ENCODE measurements around a stretch of chr4.

GRCh38 chr4:125365813-125366071 lies 51.0 kb downstream of the FAT4 start:
- PRO-cap, result no peak

DNA sequence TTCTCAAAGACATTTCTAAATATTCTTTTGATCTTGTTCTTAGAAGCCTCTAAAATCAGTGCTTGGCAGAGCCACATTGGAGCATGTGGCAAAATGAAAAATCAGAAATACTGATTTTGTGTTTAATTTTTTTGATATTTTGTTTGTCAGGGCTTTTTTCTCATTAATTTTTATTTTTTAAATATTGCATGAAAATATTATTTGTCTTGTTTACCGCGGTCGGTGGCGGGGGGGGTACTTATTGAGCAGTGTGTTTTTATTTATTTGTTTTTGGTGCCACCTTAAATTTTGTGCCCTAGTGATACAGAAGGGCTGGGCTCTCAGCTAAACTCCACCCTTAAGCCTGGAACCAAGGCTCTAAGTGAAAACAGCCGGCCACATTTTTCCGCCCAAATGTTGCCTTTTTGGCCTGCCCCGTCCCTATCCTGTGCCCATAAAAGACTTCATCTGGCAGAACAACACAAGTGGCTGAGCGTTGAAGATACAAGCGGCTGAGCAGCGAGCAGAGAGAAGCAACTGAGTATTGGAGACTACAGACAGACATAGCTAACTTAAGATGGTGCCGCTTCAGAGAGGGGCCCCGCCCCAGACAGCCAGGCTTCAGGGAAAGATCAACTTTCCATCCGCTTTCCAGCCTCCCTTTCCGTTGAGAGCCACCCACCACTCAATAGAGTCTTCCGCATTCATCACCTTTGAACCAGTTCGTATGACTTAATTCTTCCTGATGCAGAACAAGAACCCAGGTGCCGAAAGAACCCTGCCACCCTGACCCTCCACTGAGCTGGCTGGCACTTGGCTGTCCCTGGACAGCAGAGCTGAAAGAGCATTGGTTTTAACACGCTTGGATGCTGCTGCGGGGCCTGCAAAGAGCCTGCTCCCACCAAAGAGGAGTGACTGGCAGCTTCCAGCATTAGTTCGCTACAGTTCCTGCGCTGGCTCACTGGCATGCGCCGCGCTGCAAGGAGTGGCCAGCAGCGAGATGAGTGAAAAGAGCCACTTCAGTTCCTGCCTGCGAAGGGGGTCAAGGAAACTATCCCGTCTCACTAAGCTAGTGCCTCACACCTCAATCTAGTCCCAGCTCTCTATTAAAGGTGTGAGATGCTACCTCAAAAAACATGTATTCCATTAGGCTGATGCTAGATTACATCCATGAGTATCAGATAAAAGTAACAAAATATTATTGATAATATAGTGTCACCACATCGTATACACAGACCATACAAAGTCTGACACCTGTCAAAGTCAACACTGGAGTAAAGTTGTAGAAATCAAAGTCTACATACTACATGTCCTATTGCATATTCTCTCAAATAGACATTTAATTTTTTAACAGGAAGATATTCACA lies 853.1 kb upstream of the INTU start:
- PRO-cap, result no peak

- PRO-cap, result no peak
These were observed 23.2 kb downstream of the INTU start for GRCh38 chr4:127656017-127656378.

GRCh38 chr4:127708813-127709457 lies 21.3 kb upstream of the SLC25A31 start:
- PRO-cap, result no peak

GRCh38 chr4:128270321-128271468 lies 16.9 kb downstream of the PGRMC2 start:
- PRO-cap, result no peak

DNA sequence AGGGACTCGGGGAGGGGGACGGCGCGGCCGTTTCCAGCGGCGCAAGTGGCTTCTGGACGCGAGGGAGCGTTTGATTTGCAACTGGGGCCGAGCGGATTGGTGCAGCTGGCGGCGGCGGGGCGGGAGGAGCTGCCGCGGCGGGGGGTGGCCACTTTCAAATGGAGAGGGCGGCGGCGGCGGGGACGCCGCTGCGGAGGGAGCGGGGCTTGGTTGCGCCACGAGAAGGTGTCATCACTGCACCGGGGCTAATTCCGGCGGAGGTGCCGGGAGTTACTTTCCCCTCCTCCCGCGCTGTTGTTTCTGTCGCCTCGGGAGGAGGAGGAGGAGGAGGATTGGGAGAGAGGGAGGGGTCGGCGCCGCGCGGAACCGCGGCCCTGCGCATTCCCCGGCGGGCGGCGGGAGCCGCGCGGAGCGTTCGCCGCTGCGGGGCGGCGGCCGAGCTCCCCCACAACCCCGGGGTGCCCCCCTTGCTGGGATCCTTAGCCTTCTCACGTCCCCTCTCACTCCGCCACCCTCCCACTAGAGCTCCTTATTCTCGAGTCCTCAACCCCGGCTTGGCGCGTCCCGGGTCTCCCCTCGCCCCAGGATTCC lies 2.6 kb downstream of the JADE1 start:
- PRO-cap, result bidirectional peak, plus-strand start at position 157 of the sequence, minus-strand start at position 47 of the sequence

DNA sequence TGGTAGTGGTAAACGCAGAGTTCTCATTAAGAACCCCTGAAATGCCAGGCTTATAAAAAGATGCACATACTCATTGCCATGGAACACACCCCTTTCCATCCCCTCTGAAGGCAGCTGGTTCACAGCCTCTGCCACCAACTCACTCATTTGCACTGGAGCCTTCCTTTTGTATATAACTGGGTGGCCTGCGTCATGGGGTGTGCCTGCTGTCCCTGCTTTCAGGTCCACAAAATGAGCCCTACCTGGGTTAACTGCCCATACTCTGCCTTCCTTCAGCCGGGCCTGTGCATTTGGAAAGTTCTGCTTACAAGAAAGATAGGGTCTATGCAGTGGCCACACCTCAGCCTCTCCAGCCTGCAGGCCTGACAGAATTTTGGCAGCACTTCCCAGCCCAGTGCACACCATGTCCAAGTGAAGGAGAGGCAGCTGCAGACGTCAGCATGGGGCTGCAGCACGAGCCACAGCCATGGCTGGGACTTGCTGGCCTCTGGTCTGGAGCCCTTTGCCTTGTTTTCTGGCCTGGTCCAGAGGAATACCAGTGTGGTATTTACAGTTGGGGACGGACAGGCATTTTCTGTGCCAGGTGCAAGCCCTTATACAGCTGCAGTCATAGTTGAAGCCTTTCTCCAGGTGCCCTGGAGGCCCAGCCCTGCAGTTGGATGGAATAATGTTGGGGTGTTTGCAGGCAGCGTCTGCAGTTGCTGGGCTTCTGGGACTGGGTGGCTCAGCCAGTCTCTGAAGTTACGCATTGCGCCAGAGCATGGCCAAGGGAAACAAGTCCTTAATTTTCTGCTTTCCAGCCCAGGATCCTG lies 26.0 kb downstream of the JADE1 start:
- PRO-cap, result no peak

- PRO-cap, result no peak
These were observed 37.7 kb downstream of the JADE1 start for GRCh38 chr4:128847121-128847768.

- PRO-cap, result no peak
These were observed 1.4 kb downstream of the PCDH10 start for GRCh38 chr4:133150182-133151270.

- PRO-cap, result no peak
These were observed 267.2 kb downstream of the PABPC4L start for GRCh38 chr4:133934440-133934792.

DNA sequence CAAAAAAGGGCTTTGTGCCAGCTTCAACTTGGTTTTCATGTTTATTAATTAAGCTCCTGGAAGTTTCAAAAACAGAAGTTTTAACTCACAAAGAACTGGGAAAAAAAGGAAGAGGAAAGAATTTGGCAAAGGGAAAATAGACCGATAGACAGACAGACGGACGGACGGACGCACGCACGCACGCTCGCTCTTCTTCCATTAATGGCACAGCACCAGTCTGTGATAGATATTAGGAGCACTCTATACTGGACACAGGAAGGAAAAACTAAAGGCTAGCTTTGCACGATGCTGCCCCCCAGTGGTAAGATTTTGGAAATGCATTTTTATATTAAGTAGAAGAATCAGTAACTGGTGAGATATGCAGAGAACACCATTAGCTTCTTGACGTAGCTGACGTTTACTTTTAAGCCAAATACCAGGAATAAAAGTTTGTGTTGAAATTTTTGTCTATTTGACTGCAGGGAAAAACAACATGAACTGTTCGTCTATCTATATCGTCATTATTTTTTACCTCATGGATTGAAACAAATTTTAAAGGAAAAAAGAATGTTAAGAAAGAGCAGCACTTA lies 151.7 kb downstream of the SLC7A11 start:
- PRO-cap, result no peak

DNA sequence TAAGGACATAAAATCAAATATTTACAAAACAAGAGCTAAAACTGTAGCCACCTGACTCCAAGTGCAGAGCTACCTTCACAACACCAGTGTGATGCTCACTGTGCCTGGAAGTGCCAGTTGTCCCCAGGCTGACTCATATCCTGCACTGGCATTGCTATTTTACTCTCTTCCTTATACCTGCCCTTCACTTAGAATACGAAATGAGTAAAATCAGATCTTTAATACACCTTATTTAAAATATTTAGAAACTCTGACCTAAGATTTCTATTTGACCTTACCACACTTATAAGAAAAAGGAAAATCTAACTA lies 39.4 kb downstream of the SLC7A11 start:
- PRO-cap, result no peak

DNA sequence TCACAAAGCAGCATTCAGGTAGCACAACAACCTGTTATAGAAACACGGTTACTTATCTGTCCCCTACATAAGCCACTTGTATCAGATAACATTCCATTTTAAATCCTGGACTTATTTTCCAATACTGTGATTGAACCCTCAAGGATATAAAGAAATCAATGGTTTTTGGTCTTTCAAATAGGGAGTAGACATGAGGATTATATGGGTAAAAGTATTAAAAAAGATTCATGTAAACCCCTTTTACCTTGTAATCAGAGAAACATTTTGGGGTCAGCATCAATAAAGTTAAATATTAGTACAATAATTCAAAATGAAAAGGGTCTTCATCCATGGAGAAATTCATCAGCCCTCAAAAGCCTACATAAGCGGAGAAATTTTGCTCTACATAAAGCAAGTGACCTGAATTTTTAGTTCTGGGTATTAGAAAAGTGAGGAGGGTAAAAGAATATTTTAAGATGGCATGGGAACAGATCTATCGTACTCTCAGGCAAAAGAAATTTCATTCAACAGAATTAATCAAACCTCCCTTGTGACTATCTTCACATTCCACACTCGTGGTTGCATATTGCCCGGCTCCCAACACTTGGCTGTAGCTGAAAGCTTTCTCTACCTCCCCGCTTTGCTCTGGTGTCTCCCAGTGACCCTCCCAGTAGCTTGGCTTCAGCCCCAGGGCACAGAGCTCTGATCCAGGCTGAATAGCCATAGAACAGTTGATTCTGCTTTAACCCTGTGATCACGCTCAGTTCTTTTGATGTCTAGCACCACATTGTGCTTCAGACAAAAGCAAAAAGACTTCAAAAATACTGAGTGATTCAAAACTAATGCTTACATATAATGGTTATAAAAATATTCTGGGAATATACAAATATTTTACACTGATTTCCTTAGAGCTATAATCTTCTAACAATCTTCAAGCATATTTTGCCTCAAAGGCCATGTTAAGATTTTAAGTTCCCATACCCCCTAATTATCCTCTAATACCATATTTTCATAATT lies 24.7 kb downstream of the SLC7A11 start:
- PRO-cap, result no peak

DNA sequence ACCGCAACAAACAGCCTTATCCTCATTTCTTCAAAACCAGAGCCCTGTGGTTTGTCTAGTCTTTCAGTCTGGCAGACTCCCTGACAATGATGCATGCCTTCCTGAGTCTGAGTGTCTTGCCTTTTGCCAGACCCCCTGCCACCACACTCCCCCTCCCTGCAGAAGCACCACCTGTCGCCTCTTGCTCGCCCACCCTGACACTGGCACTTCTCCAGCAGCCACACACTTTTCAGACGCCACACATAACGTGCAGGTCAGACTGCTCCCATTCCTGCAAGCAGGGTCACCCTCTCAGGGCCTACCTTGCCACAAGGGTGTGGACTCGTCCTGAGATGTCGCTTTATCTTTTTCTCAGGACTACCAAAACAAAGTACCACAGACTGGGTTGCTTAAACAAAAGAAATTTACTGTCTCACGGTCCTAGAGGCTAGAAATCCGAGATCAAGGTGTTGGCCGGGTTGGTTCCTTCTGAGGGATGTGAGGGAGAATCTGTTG lies 349.1 kb upstream of the NOCT start:
- PRO-cap, result no peak

DNA sequence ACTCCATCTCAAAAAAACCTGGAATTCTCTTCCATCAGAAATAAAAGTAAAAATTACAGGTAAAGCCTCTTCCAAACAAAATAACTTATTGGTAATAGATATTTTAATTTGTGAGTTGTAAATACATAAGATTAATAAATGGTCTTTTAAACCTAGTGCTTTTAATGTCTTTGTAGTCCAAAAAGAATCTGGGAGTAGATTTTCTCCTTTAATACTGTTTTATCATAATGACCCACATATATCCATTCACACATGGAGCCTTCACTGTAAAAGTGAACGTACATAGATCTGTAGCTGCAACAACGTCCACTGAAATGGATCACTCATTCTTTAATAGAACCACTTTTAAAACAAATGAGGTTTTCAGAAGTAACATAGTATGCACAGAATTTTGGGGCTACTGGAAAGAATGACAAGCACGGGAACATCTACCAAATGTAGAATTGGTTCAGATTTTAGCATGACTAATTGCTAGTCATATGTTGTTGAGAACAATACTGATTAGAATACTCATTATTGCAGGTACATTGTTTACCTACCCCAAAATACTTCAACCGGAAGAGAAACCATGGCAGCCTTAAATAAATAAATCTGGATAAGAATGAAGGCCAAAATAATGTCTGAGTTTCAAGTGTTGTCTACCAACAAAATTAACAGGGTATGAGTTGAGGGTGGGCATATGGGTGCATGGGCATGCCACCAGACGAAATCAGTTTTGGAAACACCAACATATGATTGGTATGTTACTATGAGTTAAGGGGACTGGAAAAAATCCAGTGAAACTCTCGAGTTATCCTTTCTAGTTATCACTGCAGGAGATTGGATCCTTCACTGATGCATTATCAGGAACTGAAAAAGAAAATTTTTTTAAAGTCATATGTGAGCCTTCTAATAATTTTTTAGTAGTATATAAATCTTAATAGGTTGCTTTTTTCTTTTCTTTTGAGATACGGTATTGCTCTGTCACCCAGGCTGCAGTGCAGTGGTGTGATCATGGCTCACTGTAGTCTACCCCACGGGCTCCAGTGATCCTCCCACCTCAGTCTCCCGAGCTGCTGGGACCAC lies 32.2 kb downstream of the NOCT start:
- PRO-cap, result no peak

DNA sequence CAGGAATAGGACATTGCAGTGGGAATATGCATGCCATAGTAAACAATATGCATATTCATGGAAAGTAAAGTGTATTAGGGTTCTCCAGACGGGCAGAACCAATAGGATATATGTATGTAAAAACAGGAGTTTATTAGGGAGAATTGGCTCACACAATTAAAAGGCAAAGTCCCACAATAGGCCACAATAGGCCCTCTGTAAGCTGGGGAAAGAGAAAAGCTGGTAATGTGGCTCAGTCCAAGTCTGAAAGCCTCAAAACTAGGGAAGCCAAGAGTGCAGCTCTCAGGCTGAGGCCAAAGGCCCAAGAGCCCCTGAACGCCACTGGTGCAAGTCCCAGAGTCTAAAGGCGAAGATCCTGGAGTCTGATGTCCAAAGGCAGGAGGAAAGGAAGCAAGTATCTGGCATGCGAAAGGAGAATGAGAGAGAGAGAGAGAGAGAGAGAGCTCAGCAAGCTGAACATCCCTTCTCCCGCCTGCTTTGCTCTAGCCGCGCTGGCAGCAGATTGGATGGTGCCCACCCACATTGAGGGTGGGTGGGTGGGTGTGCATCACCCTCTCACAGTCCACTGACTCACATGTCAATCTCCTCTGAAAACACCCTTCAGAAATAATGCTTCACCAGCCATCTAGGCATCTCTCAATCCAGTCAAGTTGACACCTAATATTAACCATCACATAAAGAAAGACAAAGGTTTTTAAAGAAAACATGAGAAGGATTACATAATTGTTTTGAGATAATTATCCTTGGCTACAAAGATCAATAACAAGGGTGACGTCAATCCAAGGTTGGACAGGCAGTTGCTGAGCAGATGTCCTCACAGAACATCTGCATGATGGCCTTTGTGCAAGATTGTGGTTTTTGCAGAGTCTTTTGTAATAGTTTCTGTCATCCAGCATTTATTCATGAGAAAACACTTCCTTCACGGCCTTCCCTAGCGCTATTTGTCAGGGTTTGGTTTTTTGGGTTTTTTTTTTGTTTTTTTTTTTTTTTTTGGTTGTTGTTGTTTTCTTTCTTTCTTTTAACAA lies 31.0 kb upstream of the ELF2 start:
- PRO-cap, result no peak

DNA sequence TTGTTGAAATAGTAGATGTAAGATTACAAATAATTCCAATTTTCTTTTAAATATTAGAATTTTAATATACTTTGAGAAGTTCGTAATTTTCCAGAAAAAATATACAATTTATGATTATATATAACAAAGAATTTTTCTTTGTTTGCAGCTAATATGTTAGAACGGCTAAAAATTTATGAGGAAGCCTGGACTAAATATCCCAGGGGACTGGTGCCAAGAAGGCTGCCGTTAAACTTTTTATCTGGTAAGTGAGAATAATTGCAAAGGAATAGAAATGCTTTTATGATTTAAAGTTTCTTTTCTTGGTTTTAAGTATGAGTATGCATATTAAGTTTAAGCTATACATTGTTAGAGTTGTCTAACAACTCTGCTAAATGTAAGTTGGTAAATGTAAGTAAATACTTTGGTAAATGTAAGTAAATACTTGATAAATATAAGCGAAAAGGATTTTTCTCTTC lies 48.8 kb upstream of the NDUFC1 start:
- PRO-cap, result no peak

DNA sequence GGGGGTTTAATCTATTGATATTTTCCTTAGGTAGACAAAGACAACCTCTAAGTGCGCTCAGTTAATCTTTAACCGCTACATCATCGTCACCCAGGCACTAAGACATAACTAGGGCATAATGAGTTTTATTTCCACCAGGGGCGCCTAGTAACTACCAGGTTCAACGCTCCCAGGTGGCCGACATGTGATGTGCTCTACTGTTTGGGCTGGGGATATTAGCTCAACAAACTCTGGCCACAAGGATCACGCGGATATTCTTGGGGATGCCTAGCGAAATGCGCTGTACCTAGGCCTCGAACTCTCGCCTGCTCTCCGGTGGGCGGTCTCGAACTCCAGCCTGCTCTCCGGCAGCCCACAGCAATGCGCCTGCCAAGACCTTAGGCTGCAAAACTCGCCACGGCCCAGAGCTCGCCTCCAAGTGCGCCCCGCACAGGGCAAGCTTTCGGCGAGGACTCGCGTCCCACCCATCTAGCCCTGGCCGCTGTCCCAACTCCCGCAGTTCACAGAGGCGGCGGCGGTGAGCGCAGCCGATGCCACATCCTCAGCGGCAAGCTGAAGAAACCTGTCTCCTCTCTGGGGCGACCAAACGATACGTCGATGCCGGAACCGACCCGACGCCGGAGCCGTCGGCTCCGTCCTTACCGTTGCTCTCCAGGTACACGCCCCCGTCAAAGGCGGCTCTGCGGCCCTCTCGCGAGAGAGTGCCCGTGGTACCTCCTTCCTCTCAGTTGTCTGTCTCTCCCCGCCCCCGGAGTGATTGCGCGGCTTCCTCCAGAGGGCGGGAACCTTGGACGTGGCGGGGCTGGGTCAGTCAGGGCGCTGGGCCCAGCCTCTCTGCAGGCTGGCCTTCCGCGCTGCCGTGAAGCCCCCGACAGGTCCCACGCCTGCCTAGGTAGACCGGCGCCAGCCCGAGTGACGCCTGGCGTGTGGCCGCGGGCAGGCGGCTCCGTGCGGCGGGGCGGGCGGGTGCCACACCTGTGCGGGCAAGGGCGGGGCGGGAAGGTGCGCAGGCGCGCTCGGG lies 568 bp upstream of the RAB33B start:
- PRO-cap, result bidirectional peak, plus-strand start at position 226 of the sequence, minus-strand start at position 99 of the sequence; bidirectional peak, plus-strand start at position 790 of the sequence, minus-strand start at position 640 of the sequence; bidirectional peak, plus-strand start outside the sequence, minus-strand start at position 977 of the sequence

- PRO-cap, result no peak
These were observed 37.1 kb upstream of the SETD7 start for GRCh38 chr4:139592938-139593725.

GRCh38 chr4:139717397-139717841 lies 51.8 kb downstream of the MGST2 start:
- PRO-cap, result no peak